Mammary microvascular endothelial cell (primary cell): ENCODE results near the genes MS4A6A and MS4A13.

- RAMPAGE, long total RNA: no peak
These were observed at the start of gene MS4A6A for GRCh38 chr11:60182279-60183435. Gene MS4A6A (minus strand): TSS chr11:60183083.

GRCh38 chr11:60186572-60186935, 3.7 kb upstream of the MS4A6A start:
- RAMPAGE, long total RNA: no peak

DNA sequence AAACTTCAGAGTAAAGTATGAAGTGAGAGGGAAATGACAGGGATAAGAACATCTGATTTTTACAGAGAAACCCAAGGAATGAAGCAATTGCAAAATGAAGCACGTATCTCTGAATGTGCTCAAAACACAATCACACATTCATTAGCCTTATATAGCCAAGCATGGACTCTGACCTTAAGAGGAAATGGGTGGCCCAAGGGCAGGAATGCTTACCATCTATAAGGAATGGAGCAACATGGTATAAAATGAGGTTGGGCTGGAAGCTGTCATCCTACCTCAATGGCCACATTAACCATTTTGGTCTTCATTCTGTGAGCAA, 11.1 kb upstream of the MS4A13 start:
- RAMPAGE, long total RNA: no peak

DNA sequence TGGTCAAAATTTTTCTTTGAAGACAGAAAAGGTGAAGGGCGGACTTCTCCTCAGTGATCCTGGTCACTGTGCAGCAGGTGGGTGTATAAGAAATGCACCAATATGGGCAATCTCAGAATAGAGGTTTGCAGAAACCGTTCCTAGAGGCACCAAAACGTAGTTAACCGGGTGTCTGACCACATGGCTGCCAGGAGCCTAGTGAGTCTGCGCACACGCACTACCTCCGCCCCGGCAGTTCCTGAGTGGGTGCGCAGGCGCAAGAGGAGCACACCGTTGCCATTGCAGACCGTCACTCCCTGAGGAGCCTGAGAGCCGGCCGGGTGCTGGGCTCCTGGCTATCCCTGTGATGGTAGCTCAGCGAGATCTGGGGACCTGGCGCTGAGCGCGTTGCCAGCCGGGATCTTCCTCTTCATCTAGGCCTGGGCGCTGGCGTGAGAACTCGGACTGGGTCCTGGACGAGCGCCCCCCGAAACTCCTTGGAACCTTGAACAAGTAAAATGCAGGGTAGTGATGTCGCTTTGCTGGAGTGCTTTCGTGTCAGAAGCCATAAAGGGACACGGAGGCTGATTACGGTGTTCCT, at the start of gene MS4A13:
Gene MS4A13, plus strand, starts transcription at position 289 of the 580 bp plus-strand sequence.
- RAMPAGE, long total RNA: no peak

GRCh38 chr11:60594306-60594526, 79.0 kb downstream of the MS4A13 start:
- RAMPAGE, long total RNA: no peak

DNA sequence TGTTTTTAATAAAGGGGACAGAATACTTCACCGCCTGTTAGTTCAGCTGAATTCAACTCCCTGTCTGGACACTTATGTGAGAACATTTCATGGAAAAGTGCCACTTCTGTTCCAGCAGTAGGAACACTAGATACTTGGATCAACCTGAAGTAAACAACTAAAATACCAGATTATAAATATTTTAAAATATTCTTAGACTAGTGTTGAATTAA, 11.1 kb downstream of the ZP1 start:
- RAMPAGE, long total RNA: no peak

GRCh38 chr11:60952425-60952790, 432 bp upstream of the SLC15A3 start:
- RAMPAGE, long total RNA: no peak

- RAMPAGE, long total RNA: no peak
These were observed 3.2 kb downstream of the CD6 start for GRCh38 chr11:60974539-60975123.

DNA sequence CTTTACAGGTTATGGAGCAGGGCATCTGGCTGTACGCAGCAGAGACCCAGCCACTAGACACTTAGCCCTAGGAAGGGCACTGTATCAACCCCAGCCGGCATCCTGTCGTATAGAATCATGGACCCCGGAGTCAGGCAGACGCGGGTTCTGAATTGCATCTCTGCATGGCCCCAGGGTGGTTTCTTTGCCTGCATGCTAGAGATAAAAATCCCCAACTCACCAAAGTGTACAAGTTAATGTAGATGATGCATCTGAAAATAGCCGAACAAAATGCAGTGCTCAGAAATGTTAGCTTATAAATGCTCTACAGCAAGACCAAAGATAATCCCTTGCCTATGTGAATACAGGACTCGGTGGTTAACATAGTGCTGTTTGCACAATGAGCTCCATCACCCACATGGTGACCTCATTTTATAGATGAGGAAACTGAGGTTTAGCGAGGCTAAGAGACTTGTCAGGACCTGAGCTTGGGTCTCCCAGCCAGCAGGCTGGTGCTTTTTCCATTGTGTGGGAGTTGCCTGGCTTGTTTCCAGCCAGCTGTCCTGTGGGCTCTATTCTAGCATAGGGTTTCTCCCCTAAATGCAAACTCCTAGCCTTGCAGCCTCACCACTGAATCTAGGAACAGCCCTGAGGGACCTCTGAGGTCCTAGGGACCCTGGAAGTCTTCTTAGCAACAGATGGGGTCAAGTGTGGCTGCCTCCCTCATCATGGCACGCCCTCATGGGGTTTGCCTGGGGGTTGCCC, 7.3 kb downstream of the CD6 start:
- RAMPAGE, long total RNA: no peak

DNA sequence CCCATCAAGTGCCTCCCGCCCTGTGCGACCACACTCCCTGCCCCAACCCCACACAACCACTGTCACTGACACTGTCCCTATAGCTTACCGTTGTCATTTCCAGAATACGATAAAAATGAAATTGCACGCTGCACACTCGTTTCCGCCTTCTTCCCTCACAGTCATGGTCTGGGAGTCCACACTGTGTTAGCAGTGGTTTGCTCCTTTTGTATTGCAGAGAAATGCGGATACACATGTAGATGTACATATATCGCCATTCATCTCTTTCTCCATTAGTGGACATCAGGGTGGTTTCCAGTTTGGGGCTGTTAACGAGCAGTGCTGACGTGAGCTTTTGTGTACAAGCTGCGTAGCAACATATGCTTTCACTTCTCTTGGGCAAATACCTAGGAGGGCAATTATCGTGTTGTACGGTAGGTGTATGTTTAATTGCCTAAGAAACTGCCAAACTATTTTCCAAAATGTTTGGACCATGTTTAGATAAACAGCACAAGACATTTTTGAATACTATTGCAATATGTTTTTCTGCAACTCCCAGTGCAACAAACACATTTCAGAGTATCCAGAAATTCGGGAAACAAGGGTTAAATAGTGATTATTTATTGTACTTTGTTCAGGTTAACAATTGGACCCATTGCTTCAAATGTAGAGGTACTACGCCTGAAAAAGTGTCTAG, 59.2 kb upstream of the CD5 start:
- RAMPAGE, long total RNA: no peak

GRCh38 chr11:61083178-61083523, 19.1 kb upstream of the CD5 start:
- RAMPAGE, long total RNA: no peak

DNA sequence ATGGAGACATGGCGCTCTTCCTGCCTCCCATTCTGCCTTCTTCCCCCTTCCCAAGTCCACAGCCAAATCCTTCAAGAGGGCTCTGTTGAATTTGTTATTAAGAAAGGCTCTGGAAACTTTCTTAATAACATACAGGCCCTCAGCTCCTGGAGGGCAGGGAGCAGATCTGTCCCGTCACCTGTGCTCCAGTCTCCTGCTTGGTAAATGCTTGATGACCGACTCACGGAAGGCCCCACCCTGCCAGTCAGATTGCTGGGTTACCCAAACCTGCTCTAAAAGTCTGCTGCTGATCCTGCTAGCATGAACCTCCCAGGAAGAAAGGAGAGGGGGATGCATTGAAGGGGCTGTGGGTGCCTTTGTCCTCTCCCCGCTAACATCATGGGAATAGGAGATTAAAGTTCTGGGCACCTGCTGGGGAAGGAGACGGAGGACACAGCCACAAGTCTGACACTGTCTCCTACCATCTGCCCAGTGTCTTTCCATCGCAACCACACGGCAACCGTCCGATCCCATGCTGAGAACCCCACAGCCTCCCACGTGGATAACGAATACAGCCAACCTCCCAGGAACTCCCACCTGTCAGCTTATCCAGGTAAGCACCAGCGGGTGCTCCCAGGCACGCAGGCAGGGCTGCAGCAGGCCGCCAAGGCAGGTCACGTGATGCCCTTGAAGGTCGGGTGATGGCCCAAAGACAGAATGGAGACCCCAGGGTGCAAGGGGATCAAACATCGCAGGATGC, 22.4 kb downstream of the CD5 start:
- RAMPAGE, long total RNA: no peak

DNA sequence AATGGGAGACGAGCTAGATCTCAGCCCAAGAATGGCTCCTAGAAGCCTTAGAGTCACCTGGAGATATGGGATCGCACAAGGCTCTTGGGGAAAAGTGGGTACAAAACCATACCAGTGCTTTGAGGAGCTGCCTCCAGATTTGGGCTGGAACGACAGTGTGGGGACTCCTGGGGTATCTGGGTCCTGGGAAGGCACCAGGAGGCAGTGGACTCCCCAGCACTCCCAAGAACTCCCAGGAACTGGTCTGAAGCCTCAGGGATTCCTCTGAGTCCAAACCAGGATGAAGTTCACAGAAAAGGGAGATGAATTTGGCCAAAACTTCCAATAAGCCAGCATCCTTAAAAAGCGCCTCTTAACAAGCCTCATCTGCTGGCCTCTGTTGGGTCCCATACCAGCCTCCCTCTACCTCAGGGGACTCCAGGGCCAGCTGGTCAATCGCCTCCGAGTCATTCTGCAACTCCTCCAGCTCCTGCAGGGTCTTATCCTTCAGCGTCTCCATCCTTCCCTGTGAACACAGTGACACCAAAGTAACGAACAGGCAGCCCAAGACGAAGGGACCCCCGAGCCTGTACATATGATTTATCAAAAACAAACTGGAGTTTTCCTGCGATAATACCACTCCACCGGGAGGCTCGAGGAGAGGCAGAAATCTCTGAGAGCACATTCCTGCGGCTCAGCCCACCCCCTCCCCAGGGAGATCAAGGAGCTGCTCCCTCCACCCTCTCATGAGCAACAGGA, 22.7 kb downstream of the VPS37C start:
- RAMPAGE, long total RNA: no peak

- RAMPAGE, long total RNA: no peak
These were observed 8.0 kb downstream of the VPS37C start for GRCh38 chr11:61153158-61153638.

GRCh38 chr11:61203706-61203961, 319 bp downstream of the PGA3 start:
- RAMPAGE, long total RNA: no peak

DNA sequence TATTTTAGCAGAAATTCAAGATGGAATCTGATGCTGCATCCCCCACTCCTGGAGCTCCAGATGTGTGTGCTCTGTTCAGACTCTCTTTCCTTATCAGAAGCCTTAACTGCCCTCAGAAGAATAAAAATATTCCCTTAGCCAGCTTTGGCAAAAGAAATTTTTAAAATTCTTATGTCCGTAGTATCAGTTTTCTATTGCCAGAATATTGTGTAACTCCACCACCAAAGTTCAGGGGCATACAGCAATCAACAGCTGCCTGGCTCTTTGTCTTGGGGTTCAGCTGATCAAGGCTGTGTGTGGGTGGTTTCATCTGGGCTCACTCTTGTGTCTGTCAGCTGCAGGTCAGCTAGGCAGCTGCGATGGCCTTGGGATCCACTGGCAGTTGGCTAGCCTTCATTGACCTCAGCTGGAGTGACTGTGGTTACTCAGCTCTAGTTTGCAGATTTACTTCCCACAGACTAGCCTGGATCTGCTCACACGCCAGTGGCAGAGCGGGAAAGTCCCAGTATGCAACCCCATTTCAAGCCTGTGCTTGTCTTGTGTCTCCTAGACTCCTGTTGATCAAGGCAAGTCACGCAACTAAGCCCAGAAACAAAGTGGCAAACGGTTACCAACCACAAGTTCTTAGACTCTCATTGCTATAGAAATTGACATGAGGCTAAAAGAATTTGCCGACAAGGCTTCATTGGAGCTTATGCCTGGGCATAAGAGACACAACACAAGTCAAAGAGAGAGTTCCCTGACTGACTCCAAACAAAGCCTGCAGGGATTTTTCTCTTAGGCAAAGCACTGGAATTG, 7.4 kb downstream of the TMEM138 start:
- RAMPAGE, long total RNA: no peak

DNA sequence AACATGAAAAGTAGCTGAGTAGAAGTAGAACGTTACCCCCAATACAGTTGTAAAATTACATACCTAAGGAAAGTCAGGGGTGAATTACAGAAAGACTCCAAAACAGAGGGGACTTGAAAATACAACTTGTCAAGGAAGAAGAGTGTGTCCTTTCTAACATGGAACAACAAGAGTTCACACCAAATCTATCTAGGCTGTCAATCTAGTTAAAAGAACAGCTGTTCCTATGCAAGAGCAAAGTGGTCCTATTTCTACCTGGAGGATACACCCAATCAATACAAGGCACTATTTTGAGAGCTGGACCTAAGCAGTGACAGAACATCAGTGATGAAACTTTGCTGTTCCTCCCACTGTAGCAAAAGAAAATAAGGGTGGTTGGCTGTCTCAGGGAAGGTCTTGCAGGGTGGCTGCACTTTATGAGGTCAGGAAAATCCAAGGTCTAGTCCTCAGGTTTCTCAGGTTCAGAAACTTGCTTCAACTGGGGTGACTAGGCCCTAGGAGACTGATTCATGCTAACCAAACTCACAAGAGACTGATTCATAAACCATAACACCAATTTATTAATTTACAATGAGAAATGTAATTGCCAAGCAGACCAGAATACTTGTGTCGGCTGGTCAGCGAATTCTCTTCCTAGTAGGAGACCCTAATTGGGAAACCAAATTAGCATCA, 11.7 kb downstream of the CPSF7 start:
- RAMPAGE, long total RNA: no peak

GRCh38 chr11:61540878-61542126, 32.8 kb downstream of the LRRC10B start:
- RAMPAGE, long total RNA: no peak

GRCh38 chr11:61694989-61695850, 15.0 kb downstream of the DAGLA start:
- RAMPAGE, long total RNA: no peak

DNA sequence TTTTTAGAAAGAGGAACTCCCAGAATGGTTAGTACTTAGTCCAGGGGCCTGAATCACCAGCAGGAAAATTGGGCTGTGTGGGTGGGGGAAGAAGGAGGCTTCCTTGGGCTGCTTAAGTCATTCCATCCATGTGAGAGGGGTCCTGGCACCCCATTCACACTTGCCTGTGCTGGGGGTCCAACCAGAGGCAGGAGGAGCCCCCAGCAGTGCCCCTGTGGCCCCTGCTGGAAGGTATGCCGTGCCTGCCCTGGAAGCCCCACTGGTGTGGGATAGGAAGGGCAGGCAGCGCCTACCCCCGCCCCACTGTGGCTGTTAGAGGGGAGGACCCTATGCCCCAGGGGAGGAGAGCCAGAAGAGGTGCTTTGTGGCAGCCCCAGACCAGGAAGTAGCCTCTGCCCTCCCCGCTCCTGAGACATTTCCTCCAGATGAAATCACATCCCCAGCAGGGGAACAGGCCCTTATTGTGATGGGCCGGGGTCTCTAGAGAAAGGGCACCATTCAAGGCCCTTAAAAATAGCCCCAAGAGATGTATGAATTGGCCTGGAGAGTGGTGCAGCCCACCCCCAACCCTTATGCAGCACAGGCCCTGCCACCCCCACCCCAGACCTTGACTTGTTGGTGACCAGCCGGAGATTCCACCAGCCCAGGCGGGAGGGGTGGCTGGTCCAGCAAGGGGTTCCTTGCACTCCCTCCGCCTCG, 35.5 kb upstream of the MYRF start:
- RAMPAGE, long total RNA: no peak